Placental pericyte (primary cell): ENCODE measurements around the gene SORCS2.

DNA sequence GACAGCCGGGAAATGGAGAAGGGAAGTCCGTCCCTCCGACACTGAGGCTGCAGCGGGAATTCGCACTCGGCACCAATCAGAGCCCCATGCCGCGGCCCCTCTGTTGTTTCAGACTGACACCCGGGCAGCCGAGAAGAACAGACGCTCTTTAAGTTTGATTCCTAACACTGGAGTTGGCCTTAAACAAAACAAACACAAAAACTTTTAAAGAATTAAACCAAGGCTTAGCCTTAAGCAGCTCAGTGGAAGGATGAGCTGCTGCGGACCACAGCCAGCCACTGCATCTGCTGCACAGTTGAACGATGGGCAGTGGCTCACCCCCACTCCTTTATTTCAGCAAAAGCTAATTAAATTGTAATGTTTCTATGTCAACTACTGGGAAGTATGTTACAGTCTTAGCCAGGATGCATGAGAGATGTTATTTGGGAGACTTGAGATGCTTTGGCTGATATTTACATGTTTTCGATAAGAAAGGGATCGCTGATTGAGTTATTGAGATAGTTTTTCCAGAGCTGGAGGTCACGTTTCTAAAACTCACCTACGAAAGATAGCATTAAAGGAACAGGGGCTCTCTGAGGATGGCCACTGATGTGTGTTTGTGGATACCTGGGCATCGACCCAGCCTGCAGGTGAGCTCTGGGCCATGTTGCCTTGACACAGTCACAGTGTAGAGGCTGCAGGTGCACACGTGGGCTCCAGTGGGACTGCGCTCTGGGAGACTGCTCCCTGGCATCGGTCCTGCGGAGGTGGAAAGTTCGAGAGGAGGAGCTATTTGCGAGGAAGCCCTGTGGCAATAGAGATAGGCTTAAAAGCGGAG lies 12.2 kb downstream of the CCDC96 start:
- CAGE, long polyA plus RNA = no peak

DNA sequence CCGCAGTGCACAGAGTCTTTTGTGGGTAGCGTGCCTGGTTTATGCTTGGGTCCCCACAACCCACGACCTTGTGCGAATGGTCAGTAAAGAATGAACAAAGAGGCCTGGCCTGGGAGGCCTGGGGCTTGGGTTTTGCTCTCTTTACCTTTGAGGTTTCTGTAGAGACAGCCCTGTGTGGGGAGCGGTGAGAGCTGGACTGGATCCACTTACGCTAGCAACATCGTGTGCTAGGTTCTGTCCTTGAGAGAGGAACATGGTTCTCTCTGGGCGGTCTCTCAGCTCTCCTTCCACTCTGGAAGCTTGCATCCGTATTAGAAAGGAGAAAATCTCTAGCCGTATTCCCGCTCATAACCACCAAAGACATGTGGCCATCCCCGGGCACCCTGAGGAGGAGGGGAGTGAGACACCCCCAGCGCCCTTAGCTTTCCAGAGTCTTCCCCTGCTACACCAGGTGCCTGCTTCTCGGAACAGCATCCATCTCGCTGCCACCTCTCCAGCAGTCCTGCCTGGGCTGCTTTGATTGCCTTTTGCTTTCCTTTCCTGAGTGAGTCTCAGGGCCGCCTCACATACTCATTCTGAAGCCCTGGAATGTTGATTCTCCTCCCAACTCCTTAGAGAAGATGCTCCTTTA lies 1.3 kb downstream of the TADA2B start:
- CAGE, long polyA plus RNA = no peak

- CAGE, long polyA plus RNA = no peak
Measured at GRCh38 chr4:7045892-7046256, 2.7 kb downstream of the TADA2B start.

DNA sequence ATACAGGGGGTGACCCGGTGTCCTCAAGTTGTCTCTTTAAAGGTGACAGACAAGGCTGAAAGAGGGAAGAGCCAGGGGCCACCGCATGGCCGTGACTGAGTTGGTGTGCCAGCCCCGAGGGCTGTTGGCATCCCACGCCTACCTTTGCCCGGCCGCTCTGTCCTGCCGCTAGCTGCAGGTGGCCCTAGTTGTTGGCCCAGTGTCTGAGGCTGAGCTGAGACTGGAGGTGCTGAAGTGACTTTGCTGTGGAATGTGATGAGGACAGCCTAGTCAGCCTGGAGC lies 6.5 kb downstream of the TADA2B start:
- CAGE, long polyA plus RNA = no peak

GRCh38 chr4:7056129-7056674 lies 11.7 kb downstream of the GRPEL1 start:
- CAGE, long polyA plus RNA = no peak

DNA sequence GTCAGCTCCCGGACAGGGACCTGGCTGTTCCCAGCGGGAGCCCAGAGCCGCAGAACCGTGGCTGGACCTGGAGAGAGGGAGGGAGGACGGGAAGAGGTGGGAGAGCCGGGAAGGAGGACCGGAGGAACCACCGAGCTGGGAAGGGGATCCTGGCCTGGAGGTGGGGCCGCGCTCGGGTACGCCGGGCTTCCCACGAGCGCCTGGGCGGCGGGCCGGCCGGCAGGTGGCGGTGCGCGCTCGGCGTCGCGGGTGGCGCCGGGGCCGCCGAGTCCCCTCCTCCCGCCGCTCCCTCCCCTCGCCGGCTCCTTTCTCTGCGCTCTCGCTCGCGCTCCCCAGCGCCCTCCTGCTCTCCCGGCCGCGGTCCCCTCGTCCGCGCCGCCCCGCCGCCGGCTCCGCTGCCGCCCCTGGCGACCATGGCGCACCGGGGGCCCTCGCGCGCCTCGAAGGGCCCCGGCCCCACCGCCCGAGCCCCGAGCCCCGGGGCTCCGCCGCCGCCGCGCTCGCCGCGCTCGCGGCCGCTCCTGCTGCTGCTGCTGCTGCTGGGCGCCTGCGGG lies at the start of gene SORCS2:
SORCS2 (plus strand) TSS at position 305 of the 554 bp plus-strand sequence.
- CAGE, long polyA plus RNA = no peak

DNA sequence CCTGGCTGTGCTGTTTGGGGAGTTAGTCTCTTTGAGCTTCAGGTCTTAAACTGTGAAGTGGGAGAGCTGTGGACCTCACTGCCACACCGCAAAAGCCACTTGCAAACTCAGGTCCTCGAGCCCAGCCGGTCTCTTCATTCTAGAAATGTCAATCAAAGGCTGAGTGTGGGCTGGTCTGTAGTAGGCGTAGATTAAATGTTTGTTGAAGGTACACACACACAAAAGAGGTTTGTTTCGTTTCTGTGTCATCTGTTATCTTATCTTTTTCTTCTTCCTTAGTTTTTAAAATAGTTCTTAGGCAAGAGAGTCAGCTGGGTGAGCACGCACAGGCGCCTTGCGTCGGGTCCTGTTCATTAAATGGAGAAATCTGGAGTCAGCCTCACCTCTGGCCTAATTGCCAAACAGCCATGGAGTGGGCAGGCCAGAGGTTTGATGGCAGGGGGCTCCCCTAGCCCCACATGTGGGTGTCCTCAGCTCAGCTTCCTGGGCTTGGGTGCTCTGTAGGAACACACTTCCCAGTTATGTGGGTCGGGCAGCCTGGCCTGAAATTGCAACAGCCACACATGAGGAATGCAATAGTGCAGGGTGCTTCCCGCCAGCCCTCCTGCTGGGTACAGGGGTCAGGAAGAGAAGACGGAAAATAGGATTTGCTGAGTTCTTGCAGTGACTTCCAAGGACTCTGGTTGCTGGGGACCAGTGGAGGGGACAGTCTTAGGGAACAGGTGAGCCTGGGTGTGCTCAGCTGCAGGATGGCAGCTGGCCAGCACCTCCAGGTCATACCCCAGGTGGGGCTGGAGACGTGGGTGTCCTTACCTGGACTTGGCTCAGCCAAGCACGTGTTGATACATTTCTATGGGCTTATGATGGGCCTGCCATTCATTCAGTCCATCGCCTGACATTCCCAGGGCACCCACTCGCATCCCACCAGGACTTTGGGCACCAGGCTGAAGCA lies 997 bp upstream of the PSAPL1 start:
- CAGE, long polyA plus RNA = no peak

GRCh38 chr4:7531044-7532192 lies 96.7 kb upstream of the PSAPL1 start:
- CAGE, long polyA plus RNA = no peak

DNA sequence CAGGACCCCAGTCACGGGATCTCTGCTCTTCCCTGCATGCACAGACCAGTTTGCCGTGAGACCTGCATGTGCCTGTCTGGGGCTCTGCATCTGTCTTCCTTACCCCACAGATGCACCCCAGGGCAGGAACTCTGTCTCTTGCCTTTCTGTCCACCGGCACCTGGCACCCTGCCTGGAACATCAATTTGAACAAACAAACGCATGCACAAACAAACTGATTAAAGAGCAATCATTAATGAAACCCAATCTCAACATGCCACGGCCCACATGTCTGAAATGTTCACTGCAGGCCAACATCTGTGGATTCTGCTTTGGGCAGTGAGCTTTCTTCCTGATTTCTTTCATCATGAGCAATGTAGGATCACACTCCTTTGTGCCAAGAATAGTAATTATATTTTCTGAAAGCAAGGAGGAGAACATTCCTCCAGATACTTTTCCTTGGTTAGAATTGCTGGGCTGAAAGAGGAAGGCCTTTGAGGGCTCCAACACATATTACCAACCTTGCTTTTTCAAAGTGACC lies 113.0 kb upstream of the PSAPL1 start:
- CAGE, long polyA plus RNA = no peak

GRCh38 chr4:7649655-7650594 lies 215.2 kb upstream of the PSAPL1 start:
- CAGE, long polyA plus RNA = no peak

- CAGE, long polyA plus RNA = no peak
Measured at GRCh38 chr4:7777024-7777668, 162.5 kb downstream of the AFAP1 start.

GRCh38 chr4:7854502-7854957 lies 85.1 kb downstream of the AFAP1 start:
- CAGE, long polyA plus RNA = no peak

DNA sequence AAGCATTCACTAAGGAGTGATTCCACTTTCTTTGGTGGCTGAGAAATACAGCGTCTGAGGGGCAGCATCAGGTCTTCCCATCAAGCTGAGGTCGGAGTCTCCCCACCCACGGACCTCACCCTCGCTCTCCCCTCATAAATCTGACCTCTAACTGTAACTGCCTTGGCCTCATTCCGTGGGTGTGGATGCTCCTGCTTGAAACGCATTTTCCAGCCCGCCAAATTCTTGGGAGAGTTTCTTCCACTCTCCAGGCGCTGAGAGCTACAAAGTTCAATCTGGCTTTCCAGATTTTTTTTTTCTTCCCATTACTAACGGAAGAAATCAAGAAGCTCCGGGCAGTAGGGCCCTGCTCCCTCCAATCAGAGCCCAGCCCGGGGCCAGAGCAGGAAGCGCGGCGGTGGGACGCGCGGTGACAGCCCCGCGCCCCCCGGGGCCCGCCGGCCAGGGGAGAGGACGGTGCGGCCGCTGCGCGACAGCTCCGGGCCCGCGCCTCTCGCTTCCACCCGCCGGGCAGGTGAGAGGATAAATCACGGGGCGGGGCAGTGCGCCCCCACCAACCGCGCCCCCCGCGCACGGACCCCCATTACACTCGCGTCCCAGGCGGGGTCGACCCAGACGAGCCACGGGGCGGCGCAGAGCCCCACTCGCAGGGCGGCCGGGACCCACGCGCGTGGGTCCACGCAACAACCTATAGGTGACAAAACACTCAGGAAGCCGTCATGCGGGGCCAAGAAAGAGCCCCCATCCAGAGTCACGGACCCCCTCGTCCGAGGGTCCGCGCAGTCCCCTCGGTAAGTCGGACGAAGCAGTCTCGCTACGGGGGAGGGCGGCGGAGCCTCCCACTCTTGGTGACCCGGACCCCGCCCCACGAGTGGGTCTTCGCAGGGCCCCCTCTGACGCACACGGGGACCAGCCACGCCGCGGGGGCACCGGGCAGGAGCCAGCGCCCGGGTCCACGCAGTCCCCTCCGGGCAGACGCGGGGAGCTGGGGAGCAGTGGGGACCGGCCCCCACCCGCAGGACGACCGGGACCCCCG lies 896 bp downstream of the AFAP1 start:
- CAGE, long polyA plus RNA = no peak

DNA sequence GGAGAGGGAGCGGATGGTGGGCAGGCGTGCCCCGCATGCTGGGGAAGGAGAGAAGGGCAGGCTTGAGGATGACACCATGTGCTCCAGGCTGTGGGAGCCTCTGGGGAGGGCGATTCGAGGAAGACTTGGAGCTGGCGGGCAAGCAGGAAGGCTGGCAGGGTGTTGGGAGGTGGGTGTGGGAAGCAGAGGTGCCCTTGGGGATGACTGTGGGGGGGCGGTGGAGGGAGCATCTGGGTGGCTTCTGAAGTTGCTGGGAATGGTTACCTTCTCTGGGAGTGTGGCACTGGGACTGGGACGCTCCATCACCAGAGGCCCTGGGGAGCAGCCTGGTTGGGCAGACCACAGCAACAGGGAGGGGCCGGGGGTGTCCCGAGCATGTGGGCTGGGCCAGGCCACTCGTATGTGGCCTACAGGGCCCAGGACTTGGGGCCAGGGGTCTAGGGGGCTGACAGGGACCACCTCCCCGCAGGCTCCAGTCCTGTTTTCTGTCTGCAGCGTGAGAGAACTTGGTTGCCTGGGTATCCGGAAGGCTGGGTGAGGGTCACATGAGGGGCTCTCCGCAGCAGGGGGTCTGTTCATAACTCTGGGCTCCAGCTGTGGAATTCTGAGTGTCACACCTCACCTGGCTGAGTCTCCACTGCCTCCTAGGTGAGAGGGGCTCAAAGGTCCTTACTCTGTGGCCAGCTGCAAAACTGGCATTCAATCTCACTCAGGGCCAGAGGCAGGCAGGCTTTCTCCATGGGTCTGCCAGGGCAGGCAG lies 31.0 kb upstream of the AFAP1 start:
- CAGE, long polyA plus RNA = no peak

DNA sequence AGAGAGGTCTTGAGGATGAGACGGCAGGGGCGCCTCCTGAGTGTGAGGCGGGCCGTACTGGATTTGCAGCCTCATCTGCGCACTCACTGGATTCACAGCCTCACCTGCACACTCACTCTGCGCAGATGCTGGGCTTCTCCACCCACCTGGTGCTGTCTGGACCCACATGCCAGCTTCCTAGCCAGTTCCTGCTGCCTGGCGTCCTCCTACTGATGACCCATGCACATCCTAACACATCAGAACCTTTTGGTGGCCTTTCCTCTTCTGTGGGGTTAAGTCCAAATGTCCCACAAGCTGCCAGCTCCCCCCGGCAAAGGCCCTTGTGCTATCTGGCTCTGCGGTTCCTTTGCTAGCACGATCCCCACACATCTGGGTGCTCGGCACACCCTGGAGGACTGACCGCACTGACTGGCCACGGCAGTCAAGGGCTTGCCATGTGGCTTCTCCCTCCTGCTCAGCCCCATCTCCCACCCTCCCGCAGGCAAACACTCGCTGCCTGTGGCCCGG lies 39.3 kb upstream of the AFAP1 start:
- CAGE, long polyA plus RNA = no peak

DNA sequence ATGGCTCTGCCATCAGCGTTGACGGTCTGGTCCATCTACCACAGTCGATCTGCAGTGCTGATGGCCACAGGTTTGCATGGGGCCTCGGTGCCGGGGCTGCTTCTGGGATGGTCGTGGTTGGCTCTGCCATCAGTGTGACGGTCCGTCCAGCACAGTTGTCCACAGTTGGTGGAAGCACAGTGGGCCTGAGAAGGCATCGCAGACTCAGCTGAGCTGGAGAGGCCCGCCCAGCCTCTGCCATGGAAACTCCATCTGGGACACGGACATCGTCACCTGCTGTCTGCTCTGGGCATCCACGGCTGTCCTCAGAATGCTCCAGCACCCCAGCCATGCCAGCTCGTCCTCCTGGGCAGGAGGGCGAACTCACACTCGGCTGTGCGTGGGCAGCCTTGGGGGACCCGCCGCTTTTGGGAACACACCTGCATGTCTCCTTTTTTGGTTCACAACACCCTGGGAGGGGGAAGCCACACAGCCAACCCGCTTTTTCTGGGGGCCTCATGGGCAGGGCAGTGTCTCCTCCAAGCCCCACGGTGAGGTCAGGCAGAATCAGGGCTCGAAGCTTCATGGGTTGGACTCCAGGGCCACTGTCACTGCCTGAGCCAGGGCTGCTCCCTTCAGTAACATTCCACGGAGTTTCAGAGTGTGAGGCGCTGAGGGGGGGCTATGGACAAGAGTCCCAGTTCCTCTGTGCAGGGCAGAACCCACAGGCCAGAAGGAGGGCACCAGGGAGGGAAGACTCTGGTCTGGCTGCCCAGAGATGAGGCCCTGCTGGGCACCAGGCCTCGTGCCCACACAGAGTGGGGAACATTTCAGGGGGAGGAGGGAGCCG lies 32.9 kb downstream of the ABLIM2 start:
- CAGE, long polyA plus RNA = no peak

GRCh38 chr4:8132799-8133359 lies 25.7 kb downstream of the ABLIM2 start:
- CAGE, long polyA plus RNA = no peak

- CAGE, long polyA plus RNA = no peak
Measured at GRCh38 chr4:8278424-8278799, 8.9 kb downstream of the HTRA3 start.

- CAGE, long polyA plus RNA = no peak
Measured at GRCh38 chr4:8352091-8352307, 82.4 kb downstream of the HTRA3 start.

- CAGE, long polyA plus RNA = no peak
Measured at GRCh38 chr4:8422246-8422740, 18.2 kb downstream of the ACOX3 start.